Cardiac ventricle fibroblast (primary cell): ENCODE results near the genes TNFRSF11A and PHLPP1.

DNA sequence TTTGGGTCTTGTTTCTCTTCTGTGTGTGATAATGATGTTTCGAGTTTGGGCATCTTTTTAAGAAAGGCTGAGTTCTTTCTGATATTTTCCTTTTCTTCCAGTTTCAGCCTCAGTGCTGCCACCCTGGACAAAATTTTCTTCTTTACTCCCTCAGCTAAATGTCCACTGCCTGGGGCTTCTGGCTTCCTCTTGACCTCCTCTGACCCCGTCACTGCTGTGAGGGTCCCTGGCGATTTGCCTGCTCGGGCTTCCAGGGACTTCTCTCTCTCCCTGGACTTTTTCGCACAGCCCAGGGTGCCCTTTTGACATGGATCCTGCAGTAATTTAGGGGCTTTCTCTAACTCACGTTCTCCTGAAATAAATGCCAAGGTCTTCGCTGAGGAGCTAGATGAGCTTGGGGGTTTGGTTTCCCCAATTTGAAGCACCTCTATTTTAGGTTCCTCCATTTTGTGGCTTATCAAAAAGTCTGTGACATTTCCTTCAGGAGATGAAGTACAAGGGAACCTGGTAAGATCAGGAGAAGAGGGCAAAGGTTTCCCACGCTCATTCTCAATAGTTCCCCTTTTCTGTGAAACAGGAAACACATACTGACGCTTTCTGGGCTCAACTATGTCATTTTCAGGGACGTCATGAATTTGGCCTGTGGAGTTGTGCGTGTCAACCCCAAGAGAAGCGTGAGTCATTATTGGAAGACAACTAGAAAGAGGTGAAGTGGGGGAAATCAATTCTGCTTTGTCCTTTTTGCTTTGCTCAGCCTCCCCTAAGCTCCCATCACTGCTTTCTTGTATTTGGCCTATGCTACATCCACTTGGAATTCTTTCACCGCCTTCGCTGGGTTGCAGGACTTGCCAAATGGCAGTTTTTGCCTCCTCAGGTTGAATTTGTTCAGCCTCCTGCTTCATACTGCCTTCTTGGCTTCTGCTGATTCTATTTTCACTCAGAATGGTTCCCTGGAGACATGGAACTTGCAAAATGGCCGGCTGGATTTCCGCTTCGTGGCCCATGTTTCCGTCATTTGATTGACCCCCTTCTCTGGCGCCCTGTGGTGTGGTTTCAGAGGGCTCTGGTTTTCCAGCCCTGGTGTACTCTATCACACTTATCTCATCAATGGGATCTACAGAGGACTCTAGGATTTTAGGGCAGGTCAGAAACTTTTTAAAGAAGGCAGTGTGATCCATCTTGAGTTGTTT, 93.6 kb downstream of the ALPK2 start:
- RAMPAGE, long total RNA: no peak

DNA sequence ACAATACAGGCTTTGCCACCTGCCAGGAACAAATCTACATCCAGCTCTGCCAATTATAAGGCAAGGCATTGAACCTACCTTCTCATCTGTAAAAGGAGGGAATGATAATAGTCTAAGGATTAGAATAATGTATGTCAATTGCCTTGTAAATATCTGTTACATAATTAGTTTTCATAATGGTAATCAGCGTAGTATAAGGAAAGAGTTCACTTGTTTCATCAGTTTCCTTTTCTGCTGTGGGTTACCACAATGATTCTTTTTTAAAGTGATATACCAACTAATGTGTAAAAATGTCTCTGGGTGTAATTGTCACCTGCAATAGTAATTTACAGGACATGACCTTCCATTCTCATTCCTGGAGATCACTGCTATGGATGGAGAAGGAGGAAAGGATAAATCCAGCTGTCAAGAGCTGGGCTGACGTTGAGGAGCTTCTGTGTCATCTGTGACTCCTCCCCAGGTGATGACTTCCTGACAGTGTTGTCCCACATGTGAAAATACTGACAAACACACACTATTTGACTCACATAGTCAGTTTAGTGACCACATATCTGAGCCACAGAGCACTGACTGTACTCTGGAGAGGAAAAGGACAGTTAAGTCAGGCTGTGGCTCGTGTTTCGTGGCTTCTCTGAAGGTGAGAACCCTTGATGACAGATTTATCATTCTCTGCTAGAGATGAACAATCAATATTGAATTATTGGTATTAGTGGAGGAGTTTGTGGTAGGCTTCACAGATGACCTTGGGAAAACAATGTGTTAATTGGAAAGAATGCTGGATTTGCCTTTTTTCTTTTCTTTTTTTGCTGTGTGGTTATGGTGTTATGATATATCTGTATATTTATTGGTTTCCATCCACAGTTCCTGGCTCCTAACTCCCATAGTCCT, 13.3 kb downstream of the ALPK2 start:
- RAMPAGE, long total RNA: no peak

- RAMPAGE, long total RNA: no peak
Measured at GRCh38 chr18:58779999-58780520, 84.6 kb upstream of the ZNF532 start.

DNA sequence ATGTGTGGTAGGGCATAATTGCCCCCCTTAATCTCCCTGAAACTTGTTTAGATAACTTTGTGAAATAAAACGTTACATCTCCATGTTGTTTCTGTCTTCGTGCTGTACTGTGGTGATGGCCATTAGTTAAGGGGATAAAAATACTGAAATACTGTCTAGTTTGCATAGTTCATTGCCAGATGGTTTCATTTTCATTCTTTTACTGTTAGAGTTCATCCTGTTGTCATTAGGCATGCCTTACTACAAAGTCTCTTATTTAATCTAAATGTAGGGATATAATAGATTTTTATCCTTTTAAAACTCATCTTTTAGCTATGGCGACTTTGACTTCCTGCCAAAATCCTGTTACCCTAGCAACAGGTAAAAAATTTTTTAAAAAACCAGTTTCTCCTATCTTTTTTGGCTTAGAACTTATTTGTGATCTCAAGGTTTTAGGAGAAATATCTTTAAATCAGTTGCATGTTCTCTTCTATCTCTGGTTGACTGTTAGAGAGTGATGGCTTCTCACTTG, 99.3 kb downstream of the ZNF532 start:
- RAMPAGE, long total RNA: no peak

- RAMPAGE, long total RNA: no peak
Measured at GRCh38 chr18:58977172-58977572, 112.5 kb downstream of the ZNF532 start.

GRCh38 chr18:59232202-59232733, 12.3 kb downstream of the GRP start:
- RAMPAGE, long total RNA: no peak

- RAMPAGE, long total RNA: no peak
Measured at GRCh38 chr18:59515923-59516882, 157.1 kb upstream of the LMAN1 start.

GRCh38 chr18:59900111-59900832, 476 bp downstream of the PMAIP1 start:
- RAMPAGE, long total RNA: no peak

DNA sequence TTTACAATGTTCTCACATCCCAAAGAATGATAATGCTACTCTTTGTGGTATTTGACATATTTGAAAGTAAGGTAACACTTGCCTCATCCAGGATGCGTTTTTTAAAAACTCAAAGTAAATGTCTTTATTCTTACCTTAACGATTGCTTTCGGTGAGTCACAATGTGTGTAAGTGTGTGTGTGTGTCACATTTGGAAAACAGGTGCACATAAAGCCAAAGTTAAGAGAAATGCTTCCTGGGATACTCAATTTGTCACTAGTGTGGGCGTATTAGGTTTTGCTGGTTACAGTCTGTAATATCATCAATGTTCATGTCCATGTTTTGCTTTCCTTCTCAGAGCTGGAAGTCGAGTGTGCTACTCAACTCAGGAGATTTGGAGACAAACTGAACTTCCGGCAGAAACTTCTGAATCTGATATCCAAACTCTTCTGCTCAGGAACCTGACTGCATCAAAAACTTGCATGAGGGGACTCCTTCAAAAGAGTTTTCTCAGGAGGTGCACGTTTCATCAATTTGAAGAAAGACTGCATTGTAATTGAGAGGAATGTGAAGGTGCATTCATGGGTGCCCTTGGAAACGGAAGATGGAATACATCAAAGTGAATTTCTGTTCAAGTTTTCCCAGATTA, 2.6 kb downstream of the PMAIP1 start:
- RAMPAGE, long total RNA: no peak

DNA sequence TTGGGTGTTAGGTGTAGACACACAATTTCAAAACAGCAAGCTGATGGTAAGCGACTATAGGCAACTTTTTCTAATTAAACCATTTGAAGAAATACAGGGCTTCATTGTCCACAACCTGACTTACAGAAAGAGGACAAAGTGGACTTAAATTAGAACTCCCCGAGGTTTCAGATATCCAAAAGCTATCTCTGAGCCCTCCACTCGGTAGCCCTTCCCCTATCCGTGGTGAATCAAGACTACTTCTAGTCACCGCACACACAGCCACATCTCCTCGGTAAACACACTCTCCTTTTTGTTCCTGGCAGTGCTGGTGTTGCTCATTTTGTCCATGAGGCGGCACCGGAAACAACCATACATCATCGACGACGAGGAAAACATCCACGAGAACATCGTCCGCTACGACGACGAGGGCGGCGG, 220.7 kb downstream of the CDH20 start:
- RAMPAGE, long total RNA: no peak

DNA sequence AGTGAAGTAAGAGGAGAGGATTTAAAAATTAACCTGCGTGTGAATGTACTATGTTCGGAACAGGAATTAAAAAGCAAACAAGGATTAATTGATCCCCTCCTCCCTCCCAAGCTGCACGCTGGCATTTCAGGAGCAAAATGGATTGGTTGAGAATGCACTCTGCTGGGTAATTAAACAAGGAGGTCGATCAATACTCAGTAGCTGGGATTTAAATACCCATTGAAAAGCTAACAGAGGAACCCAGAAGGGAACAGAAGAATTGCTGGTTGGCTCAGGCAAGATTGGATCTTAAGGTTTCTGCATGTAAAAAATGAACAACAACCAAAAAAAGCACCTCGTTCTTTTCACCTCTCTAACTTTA, 157.0 kb downstream of the RNF152 start:
- RAMPAGE, long total RNA: no peak

- RAMPAGE, long total RNA: no peak
Measured at GRCh38 chr18:61887738-61888320, 5.0 kb downstream of the RNF152 start.

DNA sequence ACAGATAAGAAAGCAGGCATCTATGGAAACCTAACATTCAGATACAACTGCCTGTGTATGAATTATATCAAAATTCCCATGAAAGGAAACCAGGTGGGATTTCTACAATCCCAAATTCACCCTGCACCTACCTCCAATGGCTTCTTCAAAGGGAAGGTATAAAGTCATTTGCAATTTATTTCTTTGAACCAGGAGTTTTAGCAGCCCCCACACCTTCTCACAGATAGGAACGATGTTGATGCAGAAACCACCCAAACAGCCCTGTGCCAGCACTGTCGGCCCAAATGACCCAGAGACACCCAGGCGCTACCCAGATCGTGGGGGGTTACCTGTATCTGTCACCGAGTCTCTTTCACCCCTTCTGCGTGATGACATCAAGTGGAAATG, 348 bp downstream of the RNF152 start:
- RAMPAGE, long total RNA: no peak

DNA sequence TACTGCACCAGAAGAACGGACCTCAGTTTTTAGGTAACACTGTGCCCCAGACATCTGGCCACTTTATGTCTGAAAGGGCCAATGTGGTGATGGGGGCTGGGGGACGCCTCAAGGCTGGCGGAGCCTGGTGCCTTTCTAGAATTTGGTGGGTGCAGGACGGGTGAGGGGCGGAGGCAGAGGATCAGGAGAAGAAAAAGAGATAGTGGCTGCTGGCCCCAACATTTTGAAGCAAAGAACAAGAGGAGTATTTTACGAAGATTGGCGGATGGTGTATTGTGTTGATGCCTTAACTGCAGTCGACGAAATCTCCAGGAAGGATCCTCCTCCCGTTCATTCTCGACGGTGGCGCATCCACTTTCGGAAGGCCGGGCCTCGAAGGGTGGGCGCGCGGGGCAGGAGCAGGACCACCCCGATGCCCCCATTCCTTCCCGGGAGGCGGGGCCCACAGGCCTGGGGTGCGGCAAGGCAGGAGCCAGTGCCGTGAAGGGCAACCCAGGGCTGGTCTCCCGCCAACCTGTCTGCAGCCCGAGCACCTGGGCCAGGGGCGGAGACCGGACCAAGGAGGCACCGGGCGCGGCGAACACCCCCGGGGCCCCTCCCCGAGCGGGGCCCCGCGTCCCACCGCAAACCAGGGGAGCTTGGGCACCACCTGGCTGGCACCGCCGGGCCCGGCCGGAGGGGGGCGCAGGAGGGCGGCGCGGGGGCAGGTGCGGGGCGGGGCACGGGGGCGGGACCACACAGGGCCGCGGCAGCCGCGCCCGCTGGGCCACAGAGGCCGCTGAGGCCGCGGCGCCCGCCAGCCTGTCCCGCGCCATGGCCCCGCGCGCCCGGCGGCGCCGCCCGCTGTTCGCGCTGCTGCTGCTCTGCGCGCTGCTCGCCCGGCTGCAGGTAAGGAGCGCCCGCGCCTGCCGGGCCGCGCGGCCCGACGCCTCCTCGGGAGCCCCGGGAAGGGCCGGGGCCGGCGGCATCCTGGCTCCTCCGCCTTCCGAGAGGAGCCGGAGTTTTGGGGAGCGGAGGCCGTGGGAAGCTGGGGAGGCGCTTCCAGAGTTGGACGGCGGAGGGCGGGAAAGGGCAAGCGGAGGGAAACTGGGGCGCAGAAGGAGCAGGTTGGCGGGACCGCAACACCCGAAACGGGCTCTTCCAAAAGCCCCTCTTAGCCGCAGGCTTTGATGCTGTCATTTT, at the start of gene TNFRSF11A:
TSS of gene TNFRSF11A (plus strand) at position 771 of the 1,182 bp plus-strand sequence.
- RAMPAGE, long total RNA: no peak

- RAMPAGE, long total RNA: no peak
Measured at GRCh38 chr18:62452036-62452838, 70.6 kb upstream of the ZCCHC2 start.

GRCh38 chr18:62524654-62525173, 1.9 kb downstream of the ZCCHC2 start:
- RAMPAGE, long total RNA: no peak

- RAMPAGE, long total RNA: no peak
Measured at GRCh38 chr18:62533758-62534478, 11.1 kb downstream of the ZCCHC2 start.

- RAMPAGE, long total RNA: no peak
Measured at GRCh38 chr18:62577188-62577845, 54.5 kb downstream of the ZCCHC2 start.

DNA sequence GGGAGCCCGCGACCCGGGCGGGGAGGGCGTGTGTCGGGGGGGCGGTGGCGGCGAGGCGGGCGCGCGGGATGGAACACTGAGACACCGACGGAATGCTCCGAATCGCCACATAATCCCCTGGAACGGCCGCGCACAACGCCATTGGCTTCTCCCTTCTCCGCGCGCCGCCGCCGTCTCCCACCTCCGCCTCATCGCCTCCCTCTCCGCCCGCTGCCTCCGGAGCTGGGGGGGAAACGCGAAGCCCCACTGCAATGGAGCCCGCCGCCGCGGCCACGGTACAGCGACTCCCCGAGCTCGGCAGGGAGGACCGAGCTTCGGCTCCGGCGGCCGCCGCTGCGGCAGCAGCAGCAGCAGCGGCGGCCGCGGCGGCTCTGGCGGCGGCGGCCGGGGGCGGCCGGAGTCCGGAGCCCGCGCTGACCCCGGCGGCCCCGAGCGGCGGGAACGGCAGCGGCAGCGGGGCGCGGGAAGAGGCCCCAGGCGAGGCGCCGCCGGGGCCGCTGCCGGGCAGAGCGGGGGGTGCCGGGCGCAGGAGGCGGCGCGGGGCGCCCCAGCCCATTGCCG, at the start of gene PHLPP1:
TSS of gene PHLPP1 (plus strand) at position 109 of the 561 bp plus-strand sequence.
- RAMPAGE, long total RNA: no peak

- RAMPAGE, long total RNA: no peak
Measured at GRCh38 chr18:62716849-62717962, 1.9 kb downstream of the PHLPP1 start.